ENCODE results near the genes MORC3 and CHAF1B.

GRCh38 chr21:36129945-36130583, 4.8 kb upstream of the CBR3 start:
- PRO-cap, result no peak

GRCh38 chr21:36132529-36133295, 2.2 kb upstream of the CBR3 start:
- PRO-cap, result no peak

DNA sequence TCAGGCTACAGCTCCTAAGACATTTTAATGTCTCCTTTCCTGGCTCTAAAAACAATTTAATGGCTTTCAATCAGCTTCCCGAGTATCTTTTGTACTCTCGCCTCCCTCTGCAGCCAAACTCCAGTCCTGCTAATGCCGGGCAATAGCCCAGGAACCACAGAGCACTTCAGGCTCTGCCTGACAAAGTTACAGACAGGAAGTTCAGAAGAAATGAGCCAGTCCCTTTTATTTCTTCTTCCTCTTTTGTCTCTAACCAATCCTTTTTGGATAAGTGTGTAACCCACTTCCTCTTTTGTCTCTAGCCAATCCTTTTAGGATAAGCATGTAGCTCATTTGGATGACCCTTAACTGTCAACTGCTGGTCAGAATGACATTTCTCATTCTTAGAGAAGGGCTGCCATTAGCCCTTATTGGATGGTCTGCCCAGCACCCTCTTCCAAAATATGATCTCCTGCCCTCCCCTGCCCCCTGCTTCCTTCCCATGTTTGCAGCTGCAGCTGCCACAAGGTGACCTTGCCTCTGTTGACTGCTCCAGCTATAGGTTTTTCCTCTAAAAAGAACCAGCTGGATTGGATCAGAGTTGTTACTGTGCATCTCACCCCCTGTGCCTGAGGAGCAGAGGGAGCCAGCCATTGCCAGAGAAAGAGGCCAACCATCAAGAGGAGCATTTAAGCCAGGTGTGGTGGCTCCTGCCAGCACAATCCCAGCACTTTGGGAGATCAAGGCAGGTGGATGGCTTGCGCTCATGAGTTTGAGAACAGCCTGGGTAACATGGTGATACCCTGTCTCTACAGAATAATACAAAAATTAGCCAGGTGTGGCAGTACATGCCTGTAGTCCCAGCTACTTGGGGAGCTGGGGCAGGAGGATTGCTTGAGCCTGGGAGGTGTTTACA, 6.2 kb upstream of the DOP1B start:
- PRO-cap, result no peak

DNA sequence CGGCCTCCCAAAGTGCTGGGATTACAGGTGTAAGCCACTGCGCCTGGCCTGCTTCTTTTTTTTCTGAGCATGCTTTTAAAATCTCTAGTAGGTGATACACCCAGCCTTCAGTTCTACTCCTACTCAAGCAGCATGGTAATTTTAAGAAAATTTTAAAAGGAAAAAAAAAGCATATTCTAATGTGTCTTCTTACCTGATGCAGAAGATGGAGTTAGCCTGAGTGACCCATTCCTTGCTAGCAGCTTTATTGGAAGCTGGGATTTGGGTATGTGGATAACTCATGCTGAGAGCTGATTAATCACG, 31.2 kb downstream of the DOP1B start:
- PRO-cap, result no peak

DNA sequence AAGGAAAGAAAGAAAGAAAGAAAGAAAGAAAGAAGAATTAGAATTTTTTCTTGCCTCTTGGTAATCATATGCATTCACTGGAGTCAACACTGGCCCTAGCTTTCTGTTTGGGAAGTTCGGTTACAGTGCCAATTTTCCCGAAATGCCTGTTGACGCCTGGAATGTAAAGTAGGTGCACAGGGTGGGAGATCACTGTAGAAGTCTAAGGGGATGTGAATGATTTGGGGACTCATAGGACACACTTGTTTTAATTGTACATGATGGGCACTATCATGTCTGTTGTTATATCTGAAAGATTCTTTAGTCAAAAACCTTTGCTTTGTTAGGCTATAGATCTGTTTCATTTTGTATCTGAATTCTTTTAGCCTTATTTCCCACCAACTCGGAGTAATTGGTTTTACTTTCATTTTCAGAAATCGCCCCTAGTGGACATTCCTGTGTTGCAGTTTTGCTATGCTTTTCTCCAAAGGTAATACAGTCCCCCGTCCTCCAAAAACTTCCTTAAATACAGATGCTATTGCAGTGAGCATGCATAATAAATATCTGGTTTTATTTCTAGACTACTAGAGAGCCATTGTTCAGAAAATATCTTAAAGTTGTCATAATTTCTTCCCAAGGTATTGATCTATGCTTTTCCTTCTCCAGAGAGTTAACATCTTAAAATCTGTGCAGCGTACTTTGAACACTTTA, 59.6 kb upstream of the MORC3 start:
- PRO-cap, result no peak

DNA sequence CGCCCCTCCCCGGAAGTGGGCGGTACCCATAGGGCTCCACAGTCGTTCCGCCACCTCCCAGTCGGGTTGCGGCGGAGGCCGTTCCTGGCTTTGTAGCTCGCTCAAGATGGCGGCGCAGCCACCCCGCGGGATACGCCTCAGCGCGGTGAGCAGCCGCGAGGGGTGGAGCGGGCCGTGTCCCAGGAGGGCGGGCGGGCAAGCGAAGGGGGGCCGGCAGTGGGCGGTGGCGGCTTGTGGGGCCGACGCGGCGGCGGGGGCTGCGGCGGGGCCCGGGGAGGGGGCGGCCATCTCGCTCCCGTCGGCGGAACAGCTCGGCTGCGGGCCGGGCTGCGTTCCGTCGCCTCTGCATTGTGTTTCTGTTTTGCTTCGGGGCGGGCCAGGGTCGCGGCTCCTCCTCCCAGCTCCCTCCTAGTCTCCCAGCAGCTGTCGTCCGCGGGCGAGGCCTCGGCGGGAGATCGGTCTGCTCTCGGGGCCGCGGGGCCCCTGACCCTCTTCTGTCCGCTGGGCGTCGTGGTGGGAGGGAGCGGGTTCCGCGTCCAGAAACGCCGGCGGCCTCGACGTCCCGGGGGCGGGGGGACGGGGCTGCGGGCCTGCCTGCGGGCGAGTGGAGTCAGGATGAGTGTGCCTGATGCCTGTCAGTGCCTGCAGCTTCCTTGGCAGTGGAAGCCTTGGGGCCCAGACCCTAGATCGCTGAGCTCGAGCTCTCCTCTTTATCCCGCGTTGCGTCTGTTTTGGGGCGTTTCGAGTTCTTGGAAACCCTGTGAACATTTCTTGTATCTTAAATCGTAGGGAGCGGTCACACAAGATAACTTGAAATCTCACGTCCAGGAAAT, at the start of gene MORC3:
TSS of gene MORC3 (plus strand) at position 39 of the 833 bp plus-strand sequence.
- PRO-cap, result bidirectional peak, plus-strand start at position 64 of the sequence, minus-strand start outside the sequence; bidirectional peak, plus-strand start at position 359 of the sequence, minus-strand start at position 317 of the sequence; bidirectional peak, plus-strand start at position 439 of the sequence, minus-strand start at position 485 of the sequence; unidirectional peak, minus-strand start at position 751 of the sequence

GRCh38 chr21:36320992-36321271, 935 bp downstream of the MORC3 start:
- PRO-cap, result no peak

GRCh38 chr21:36377298-36378303, 7.6 kb upstream of the CHAF1B start:
- PRO-cap, result no peak

GRCh38 chr21:36384976-36385910, at the start of gene CHAF1B:
TSS of gene CHAF1B (plus strand) at chr21:36385392.
- PRO-cap, result unidirectional peak, plus-strand start at chr21:36385196; bidirectional peak, plus-strand start at chr21:36385423, minus-strand start at chr21:36385274

DNA sequence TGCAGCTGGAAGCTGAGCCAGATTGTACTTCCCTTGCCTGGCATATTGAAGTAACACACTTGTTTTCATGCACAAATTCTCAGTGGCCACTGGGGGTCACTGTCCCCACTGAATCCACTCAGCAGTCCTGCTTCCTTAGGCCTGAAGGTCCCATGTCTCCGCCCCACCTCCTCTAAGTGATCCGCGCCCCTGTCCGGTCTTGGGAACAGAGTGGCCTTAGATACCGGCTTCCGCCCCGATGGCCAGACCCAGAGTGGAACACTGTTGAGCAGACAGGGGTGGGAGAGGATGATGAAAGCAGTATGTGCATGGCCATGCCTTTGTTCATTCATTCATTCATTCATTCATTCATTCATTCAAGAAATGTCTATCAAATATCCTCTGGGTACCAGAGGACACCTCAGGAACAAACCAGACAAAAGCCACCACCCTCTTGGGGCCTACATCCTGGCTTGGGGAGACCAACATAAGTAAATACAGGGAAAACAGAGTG, 34.9 kb downstream of the CHAF1B start:
- PRO-cap, result no peak

DNA sequence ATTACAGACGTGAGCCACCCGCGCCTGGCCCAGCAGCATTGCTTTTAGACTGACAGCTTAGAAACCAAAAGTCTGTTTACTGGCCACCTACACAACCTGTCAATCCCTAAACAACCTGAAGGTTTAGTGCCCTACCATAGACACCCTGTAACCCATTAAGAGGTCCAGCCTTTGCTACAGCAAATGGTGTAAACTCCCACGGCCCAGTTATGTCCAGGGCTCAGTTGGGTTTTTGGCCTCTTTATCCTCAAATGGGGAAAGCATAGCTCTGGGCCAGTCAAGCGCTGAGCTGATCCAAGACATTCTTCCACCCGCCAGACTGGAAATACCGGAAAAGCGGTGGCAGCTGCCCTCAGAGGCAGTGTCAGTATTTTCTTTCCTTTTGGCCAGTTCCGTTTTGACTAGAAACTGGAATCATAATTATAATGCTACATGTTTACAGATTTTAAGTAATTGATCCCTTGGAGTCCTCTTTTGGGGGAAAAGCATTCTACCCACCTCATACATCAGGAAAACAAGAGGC, 30.0 kb upstream of the CLDN14 start:
- PRO-cap, result no peak

- PRO-cap, result no peak
These were observed 107.5 kb upstream of the CLDN14 start for GRCh38 chr21:36587445-36587801.

DNA sequence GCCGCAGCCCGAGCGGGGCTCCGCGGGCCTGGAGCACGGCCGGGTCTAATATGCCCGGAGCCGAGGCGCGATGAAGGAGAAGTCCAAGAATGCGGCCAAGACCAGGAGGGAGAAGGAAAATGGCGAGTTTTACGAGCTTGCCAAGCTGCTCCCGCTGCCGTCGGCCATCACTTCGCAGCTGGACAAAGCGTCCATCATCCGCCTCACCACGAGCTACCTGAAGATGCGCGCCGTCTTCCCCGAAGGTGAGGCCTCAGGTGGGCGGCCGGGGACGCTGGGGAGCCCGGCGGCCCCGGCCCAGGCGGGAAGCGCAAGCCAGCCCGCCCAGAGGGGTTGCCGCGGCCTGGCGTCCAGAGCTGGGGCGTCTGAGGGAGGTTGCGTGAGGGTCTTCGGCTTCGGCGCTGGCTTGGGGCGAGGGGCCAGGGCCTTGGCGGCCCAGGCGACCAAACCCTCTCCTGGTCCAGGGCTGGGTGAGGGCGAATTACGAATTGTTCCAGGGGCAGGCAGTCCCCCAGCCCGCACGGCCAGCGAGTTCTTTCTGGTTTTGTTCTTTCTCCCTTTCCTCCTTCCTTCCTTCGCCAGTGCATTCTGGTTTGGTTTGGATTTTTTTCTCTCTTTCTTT, 873 bp downstream of the SIM2 start:
- PRO-cap, result no peak

DNA sequence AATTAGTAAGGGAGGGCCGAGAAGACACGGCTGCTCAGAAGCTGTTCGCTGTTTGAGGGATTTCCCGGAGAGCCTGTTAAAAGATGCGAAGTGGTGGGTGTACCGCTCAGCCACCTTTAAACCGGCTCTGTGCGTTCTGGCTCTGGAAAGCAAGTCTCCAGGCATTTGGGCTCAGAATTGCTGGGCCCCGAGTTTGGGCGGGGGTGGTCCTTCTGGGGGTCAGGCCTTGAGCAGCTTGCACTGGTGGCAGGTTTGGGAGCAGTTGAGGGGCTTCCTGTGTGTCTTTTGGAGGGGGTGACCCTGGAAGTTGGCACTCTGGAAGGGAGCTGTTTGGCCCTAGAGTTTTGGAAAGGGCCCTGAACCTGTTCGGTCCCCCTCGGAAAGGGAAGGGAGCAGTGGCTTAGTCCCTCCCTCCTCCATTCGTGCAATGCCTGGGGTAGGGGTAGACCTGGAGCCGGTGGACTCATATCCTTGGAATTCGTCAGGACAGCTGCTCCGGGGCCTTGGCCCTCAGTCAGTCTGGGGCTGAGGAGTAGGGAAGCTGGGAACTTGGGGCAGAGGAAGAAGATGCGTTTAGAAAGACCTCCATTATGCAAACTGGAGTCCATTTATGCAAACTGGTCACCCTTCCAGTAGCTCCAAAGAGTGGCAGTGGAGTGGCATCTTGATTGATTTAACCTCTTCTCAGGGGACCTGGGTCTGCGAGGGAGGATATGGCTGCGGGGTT, 3.2 kb downstream of the SIM2 start:
- PRO-cap, result no peak

GRCh38 chr21:36917363-36917865, 49.1 kb downstream of the HLCS start:
- PRO-cap, result no peak

DNA sequence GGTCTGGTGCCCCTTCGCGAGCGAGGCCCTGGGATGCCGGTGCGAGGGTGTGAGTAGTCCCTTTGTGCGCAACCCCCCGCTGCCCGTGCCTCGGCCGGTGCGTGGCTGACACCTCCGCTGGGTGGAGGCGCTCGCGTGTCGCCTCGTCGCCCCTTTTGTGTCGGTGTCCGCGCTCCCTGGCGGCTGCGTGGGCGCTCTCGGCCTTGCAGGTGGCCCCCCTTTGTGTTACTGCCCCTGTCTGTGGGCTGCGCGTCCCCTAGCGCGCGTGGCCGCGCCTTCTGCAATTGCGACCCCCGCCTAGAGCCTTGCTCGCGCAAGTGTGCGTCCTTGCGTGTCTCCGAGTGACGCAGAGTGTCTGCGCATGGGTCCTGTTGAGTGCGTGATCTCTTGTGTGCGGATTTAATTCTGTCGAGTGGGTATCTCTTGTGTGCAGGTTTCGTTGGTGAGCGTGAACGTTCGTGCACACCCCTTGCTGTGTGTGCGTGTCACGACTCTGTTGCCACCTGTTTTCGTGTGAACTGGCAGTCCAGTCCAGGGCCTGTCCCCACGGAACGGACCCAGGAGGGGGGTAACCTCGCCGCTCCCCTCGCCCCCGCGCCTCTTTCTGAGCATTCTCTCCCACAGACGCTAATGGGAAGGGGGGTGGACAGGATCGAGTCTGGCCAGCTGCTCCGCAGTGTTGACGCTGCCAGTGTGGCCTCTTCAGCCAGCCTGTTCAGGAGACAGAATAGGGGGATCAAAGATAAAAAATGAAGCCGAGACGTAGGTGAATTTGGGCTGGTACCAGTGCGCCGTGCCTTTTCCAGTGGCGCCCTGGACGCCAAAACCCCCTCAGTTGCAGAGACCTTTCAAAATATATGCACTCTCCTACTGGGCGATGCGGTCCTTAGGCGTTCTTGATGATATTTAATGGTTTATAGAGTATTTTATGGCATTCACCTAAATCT, 820 bp downstream of the TTC3 start:
- PRO-cap, result bidirectional peak, plus-strand start at position 428 of the sequence, minus-strand start at position 346 of the sequence

GRCh38 chr21:37076747-37077698, 4.0 kb downstream of the TTC3 start:
- PRO-cap, result no peak

DNA sequence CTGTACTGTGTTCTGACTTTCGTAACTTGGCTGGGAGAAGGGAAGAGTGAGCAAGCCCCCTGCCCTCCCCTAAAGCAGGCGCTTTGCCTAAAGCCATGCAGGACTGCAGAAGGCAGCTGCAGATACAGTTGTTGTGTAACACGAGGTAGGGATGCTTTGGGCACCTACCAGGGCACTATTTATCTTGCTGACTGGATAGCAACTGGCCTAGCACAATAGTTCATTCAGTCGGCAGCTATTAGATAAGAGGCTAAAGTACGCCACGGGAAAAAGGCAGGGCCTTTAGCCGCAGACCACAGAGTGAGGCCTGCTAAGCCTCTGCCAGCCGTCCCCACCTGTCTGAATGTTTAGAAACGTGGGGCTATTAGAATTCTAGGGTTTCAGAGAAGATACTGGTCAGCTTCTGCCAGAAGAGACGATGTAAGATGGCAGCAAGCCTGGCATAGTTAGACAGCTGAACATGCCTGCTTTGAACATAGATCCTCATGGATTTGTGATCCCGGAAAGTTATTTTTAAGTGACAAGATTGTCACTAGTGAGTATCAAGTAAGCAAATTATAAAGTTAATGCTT, 81.0 kb downstream of the TTC3 start:
- PRO-cap, result no peak

GRCh38 chr21:37370491-37371166, 4.1 kb downstream of the DYRK1A start:
- PRO-cap, result no peak

DNA sequence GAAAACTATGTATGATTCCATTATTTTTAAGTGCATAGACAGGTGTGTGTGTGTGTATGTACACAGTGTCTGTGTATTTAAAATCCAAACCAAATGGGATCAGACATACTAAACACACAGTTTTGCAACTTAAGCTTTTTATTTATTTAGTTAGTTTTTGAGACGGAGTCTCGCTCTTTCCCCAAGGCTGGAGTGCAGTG, 10.3 kb downstream of the DYRK1A start:
- PRO-cap, result unidirectional peak, minus-strand start at position 95 of the sequence